Calu3 (cell line): ENCODE measurements around the genes ATP7B, CNMD and PCDH17.

DNA sequence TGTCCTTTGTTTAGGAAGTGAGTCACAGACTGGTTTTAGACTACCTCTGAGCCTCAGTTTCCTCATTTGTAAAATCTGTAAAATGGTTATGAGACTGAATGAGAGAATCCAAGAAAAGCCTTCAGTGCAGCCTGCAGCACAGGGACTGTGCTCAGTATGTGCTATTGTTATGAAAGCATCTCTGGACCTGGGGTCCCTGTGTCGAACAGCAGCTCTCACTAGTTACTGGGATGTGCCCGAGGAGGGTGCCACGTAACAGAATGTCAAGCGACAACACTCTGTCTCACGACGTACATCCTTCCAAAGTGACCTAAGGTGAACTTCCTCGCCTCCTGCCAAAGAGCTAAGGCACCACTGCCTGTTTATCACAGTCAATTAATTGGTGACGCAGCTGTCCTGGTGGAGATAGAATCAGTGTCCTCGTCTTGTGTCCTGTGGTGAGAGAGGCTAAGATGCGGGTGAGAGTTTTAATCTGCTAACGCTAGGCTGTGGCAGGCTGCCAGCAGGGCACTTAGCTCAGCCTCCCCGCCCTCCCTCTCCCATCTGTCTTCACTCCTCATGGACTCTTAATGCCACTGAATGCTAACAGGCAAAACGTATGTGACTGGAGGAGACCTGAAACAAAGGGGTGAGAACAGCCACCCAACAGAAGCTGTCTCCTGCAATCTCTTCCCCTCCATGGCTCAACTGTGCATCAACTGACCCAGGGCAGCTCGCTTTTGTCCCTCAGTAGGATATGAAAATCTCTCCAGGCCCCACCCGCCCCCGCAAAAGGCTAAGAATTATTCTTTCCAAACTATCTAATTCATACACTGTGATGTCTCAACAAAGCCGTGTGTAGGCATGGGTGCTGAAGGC, 17.9 kb downstream of the DHRS12 start:
- PRO-cap, result no peak

DNA sequence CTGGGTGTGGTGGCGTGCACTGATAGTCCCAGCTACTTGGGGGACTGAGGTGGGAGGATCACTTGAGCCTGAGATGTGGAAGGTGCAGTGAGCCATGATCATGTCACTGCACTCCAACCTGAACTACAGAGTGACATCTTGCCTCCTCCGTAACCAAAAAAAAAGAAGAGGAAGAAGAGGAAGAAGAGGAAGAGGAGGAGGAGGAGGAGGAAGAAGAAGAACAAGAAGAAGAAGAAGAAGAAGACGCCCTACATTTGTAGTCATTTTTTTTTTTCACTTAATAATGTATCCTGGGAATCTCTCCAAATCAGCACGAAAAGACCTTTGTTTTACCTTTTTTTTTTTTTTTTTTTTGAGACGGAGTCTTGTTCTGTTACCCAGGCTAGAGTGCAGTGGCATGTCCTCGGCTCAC, 6.2 kb upstream of the TMEM272 start:
- PRO-cap, result no peak

DNA sequence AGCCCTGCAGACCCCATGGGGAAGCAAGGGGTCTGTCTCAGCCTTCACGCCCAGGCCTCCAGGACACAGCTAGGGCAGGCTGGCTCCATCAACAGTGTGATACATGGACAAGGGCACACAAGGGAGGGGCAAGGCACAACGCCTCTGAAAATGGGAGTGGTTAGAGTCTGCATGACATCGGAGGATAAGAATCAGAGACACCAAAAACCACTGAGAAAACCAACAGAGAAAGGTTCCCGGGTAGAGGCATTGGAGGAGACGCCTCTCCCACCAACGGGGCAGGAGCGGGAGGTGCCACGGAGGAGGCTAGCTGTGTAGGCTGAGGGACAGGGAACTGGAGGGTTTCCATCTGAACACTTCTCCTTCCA, 55.0 kb downstream of the ATP7B start:
- PRO-cap, result no peak

GRCh38 chr13:51995873-51996555, 15.2 kb downstream of the ATP7B start:
- PRO-cap, result no peak

- PRO-cap, result unidirectional peak, minus-strand start at chr13:52011955; bidirectional peak, plus-strand start at chr13:52012398, minus-strand start at chr13:52012116
Observed at GRCh38 chr13:52010940-52012283, at the start of gene ATP7B. Gene ATP7B (minus strand): TSS chr13:52011450.

DNA sequence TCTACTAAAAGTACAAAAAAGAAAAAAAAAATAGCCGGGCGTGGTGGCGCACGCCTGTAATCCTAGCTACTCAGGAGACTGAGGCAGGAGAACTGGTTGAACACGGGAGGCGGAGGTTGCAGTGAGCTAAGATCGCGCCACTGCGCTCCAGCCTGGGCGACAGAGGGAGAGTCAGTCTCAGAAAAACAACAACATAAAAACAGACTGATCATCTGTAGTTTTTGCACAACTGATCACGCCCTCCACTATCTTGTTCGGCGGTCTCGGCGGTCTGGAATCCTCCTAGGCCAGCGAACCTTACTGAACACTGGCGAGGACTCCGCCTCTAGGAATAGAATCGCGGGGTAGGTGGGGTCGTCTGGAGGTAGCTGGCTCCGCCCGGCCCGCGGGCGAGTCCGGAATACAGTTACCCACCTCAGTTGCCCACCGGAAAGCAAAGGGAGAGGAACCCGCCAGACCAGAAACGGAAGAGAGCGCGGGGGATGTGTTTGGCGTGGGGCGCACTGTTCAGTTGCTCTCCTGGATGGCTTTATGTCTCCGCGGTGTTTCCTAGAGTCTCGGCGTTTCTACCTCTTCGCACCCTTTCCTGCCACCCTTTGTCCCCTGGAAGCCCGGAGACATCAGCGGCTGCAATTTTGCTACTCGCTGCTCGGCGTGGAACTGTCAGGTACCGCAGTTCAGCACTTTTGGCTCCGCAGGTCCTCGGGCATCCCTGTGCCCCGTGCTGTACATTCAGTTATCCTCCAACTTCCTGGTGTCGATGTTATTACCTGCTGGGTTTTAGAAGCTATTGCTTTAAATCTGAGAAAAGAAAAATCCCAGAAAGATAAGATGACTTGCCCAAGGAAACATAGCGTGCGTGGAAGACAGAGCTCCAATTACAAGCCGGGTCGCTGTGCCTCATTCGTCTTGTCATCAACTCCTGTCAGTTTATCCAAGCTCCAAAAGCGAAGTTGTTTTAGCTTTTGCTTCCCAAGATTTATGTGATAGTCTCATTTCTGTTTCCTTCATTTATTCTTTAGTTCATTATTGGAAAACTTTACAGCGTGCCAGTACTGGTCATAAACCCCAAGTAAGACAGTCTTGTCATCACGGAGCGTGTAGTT, 24.9 kb upstream of the HNRNPA1L2 start:
- PRO-cap, result unidirectional peak, plus-strand start at position 86 of the sequence; bidirectional peak, plus-strand start at position 469 of the sequence, minus-strand start at position 327 of the sequence

- PRO-cap, result no peak
Observed at GRCh38 chr13:52739438-52740334, at the start of gene CNMD. Gene CNMD (minus strand): TSS chr13:52739820.

DNA sequence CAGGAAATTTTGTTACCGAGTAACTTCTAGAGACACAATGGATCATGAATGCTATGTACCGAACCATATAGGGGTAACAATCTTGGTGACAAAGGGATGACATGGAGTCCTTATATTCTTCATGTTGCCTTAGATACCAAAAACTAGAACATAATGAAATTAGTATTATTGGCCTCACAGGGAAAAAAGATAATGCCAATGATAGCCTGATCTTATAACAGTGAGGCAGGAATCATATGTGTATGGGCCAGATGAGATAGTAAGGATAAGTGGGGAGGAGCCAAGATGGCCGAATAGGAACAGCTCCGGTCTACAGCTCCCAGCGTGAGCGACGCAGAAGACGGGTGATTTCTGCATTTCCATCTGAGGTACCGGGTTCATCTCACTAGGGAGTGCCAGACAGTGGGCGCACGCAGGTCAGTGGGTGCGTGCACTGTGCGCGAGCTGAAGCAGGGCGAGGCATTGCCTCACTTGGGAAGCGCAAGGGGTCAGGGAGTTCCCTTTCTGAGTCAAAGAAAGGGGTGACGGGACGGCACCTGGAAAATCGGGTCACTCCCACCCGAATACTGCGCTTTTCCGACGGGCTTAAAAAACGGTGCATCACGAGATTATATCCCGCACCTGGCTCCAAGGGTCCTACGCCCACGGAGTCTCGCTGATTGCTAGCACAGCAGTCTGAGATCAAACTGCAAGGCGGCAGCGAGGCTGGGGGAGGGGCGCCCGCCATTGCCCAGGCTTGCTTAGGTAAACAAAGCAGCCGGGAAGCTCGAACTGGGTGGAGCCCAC, 1543.5 kb downstream of the OLFM4 start:
- PRO-cap, result no peak

GRCh38 chr13:55577399-55578484, 1563.0 kb upstream of the PRR20A start:
- PRO-cap, result no peak

GRCh38 chr13:57600429-57600628, 31.2 kb upstream of the PCDH17 start:
- PRO-cap, result no peak

DNA sequence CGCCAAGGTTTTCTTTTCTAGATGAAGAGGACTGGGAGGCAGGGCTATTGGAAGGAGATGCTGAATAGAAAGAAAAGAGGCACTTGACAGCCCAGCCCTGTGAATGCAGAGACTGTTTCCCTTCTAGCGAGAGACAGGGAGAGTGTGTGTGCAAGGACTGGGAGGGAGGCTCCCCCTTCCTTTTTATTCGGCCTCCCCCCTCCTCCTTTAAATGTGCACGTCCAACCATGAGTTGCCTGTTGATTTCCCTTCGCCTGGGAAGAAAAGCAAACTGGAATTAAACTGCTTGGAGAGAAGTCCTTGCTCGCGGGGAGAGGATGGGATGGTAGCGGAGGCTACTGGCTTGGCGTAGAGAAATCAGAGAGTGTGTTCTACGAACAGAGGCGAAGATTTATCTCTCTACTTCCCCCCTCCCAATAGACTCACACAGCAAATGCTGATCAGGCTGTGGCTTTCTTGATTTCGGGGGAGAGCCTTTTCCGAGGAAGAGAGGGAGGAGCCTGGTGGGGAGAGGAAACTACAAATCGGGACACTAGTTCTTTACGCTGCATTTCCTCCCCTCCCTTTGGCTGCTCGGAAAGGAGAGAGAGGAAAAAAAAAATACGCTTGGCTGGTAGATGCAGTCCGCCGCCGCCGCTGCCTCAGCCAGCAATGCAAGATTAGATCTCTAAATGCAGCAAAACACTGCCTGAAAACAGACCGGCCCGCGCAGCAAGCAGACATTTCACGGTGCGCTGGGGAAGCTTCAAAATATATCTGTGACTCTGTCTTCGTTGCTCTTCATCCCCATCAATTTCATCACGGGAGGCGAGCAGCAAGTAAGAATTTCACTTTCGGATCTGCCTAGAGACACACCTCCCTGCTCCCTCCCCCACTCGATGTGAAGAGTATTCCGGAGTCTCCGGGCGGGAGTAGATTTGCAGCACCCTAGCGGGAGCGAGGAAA, at the start of gene PCDH17:
Gene PCDH17 (plus strand): TSS at position 548 of the 945 bp plus-strand sequence.
- PRO-cap, result no peak

GRCh38 chr13:57632775-57633095, 1.2 kb downstream of the PCDH17 start:
- PRO-cap, result no peak

GRCh38 chr13:58318558-58319201, 687.1 kb downstream of the PCDH17 start:
- PRO-cap, result no peak

- PRO-cap, result no peak
Observed at GRCh38 chr13:59666367-59667027, 497.2 kb downstream of the DIAPH3 start.

DNA sequence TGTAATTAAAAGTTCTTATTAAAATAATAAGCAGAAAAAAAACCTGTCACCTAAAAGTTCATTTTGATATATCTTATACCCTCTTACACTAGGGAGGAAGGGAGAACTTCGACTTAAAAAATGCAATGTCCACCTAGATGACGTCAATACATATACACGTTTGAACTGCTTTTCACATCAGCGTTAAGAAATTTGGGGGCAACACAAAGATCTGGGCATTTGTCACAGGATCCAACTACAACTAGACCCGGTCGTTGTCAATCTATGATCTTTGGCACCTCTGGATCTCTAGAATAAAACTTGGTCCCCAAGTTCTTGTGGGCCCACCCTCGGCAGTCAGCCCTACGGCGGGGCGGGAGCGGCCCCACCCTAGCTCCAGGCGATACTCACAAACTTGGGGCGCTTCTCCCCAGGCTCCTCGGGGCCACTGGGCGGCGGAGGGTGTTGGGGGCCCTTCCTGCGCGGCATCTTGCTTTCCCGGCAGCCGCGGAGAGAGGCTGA, 481 bp downstream of the DIAPH3 start:
- PRO-cap, result unidirectional peak, plus-strand start at position 216 of the sequence

DNA sequence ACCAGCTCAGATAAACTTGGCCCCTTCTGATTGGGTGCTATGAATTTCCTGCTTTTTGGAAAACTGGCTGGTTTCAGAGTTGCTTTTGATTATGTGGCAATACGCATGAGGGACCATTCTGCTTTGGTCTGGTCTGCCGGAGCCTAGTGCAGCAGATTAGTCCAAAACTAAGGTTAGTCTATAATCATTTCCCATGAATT, 2.1 kb upstream of the DIAPH3 start:
- PRO-cap, result no peak

DNA sequence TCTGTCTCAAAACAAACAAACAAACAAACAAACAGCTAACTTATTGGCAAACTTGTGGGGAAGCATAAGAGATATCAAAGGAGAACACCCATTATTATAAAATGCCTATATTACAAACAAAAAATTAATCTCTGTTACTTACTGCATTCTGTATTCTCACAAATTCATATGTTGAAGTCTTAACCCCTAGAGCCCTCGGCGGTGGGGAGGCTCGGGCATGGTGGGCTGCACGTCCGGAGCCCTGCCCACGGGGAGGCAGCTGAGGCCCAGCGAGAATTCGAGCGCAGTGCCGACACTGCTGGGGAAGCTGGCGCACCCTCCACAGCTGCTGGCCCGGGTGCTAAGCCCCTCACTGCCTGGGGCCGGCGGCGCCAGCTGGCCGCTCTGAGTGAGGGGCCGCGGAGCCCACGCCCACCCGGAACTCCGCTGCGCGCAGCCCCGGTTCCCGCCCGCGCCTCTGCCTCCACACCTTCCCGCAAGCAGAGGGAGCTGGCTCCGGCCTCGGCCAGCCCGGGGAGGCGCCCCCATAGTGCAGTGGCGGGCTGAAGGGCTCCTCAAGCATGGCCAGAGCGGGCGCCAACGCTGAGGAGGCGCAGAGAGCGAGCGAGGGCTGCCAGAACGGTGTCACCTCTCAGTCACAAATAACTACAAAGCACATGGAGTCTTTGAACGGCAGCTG, 1316.8 kb upstream of the ENSG00000285566 start:
- PRO-cap, result no peak

- PRO-cap, result no peak
Observed at GRCh38 chr13:66659555-66660440, 570.3 kb downstream of the PCDH9 start.

- PRO-cap, result no peak
Observed at GRCh38 chr13:67101727-67102535, 128.2 kb downstream of the PCDH9 start.

DNA sequence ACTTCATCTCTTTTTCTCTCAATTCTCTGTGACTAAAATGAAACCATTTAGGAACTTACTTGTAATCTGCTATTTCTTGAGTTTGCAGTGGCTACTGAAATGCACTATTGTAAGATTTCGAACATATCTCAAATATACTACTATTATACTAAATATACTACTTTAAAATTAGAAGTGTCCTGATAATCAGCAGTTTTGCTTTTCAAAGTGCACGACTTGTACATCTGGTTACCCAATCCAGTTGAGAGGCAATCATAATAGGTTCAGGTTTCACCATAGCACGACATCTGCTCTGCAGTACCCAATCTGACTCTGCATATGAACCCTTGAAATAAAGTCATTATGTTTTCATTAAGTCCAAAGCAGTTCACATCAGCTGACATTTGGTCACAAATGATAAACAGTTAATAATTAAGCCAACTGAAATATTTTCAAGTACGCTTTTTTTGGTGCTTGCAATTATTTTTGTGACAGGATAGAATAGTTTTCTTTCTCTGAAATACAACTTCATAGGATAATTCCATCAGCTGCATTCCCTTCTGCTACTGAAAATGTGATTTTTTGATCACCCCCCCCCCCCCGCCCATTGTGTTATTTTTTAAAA, 90.6 kb downstream of the PCDH9 start:
- PRO-cap, result no peak